GM06990 (cell line): ENCODE results near the genes CLSTN2, SLC25A36, RASA2 and RNF7.

- RRBS = no CpG with 5 or more reads among the region's 7 CpGs
These were observed 5.6 kb downstream of the FOXL2 start for GRCh38 chr3:138941273-138941740.

DNA sequence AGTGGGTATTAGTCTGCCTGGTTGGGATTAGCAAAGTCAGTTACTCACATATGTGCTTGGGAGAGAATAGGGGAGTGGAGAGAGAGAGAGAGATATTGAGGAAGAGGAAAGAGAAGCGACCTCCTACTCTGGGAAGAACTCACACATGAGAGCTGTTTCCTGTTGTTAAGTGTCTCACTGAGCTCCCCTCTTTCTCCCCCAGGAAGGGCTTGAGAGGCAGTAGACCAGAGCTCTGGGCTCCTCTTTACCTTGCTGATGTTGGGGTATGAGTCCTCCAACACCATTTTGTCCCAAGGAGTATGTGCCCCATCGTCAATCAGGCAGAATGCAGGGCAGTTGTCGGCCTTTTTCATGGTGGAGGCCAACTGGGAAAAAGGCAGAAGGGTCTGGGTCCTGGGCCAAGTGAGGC is 4.2 kb downstream of the FOXL2NB start:
- RRBS = no CpG with 5 or more reads among the region's 3 CpGs

- RRBS = no CpG with 5 or more reads among the region's 13 CpGs
These were observed 44.4 kb upstream of the MRPS22 start for GRCh38 chr3:139299306-139299930.

GRCh38 chr3:139447924-139448556 is 28.3 kb downstream of the RBP2 start:
- RRBS = no CpG with 5 or more reads among the region's 3 CpGs

GRCh38 chr3:139538381-139538721 is 1.2 kb downstream of the RBP1 start:
- RRBS = no CpG with 5 or more reads among the region's 4 CpGs

GRCh38 chr3:139934812-139935851 is at the start of gene CLSTN2:
Gene CLSTN2, plus strand, starts transcription at chr3:139935185.
- RRBS = 4% methylated on average over 36 of the region's 101 CpGs

- RRBS = no CpG with 5 or more reads among the region's 6 CpGs
These were observed 1.5 kb downstream of the CLSTN2 start for GRCh38 chr3:139936545-139936917.

DNA sequence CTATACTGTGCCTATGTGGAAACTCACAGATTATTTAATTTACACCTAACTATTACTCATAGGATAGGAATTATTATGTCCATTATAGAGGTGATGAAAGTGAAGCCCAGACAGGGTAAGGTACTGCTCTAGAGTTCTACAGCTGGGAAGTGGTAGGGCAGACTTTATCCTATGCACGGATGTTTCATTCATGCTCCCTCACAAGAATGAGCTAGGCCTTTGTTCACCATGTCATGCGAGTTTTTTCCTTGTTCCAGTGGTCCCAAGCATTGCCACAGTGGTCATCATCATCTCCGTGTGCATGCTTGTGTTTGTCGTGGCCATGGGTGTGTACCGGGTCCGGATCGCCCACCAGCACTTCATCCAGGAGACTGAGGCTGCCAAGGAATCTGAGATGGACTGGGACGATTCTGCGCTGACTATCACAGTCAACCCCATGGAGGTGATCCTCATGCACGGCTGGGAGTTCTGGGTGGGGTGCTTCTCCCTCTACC is 114.1 kb upstream of the TRIM42 start:
- RRBS = no CpG with 5 or more reads among the region's 10 CpGs

DNA sequence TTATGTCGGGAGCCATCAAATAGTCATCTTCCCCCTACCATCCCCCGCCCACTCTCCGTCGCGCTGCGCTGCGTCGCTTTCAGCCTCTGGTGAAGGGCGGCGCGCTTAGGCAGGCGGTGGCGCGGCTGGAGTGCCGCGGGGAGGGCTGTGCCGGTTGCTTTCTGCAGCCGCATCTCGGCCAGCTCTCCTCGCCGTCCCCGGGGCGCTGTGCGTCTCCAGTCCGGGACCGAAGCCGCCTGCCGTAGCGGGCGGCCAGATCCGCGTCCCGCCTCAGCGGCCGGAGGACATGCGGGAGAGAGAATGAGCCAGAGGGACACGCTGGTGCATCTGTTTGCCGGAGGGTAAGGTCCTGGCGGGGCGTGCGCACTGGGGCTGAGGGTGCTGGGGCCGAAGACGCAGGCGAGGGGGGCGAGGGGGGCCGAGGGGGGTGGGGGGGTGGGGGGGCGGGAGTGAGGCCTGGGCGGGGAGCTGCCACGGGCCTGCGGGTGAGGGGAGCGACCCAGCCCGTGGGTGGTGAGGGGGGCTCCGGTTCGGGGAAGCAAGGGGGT is at the start of gene SLC25A36:
TSS of gene SLC25A36 (plus strand) at position 82 of the 548 bp plus-strand sequence.
- RRBS = 3% methylated on average over 20 of the region's 54 CpGs

GRCh38 chr3:141243360-141243768 is 11.7 kb downstream of the PXYLP1 start:
- RRBS = no CpG with 5 or more reads among the region's 12 CpGs

DNA sequence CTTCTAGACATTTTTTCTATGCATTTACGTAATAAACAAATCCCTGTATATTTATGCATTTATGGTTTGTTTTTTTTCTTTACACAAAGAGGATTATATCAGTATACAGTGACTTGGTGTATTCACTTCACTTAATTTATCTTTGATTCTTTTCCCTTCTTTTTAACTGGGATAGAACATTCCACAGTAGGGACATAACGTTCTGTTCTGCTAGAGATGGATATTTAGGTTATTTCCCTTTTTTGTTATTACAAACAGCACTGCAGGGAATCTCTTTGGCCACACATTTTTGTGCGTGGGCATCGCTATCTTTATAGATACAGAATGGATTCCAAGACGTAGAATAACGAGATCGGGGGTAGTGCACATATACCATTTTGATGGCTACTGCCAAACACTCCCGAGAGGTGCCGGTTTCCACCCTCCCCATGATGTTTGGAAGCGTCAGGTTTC is 44.7 kb downstream of the PXYLP1 start:
- RRBS = no CpG with 5 or more reads among the region's 10 CpGs

GRCh38 chr3:141425898-141426286 is 57.6 kb downstream of the ZBTB38 start:
- RRBS = no CpG with 5 or more reads among the region's 3 CpGs

GRCh38 chr3:141444831-141445424 is 41.9 kb upstream of the RASA2 start:
- RRBS = 100% methylated on average over 1 of the region's 14 CpGs

GRCh38 chr3:141486612-141487477 is at the start of gene RASA2:
Gene RASA2, plus strand, starts transcription at chr3:141487027.
- RRBS = 3% methylated on average over 46 of the region's 92 CpGs

- RRBS = no CpG with 5 or more reads among the region's 5 CpGs
These were observed 33.8 kb downstream of the RASA2 start for GRCh38 chr3:141520394-141521257.

DNA sequence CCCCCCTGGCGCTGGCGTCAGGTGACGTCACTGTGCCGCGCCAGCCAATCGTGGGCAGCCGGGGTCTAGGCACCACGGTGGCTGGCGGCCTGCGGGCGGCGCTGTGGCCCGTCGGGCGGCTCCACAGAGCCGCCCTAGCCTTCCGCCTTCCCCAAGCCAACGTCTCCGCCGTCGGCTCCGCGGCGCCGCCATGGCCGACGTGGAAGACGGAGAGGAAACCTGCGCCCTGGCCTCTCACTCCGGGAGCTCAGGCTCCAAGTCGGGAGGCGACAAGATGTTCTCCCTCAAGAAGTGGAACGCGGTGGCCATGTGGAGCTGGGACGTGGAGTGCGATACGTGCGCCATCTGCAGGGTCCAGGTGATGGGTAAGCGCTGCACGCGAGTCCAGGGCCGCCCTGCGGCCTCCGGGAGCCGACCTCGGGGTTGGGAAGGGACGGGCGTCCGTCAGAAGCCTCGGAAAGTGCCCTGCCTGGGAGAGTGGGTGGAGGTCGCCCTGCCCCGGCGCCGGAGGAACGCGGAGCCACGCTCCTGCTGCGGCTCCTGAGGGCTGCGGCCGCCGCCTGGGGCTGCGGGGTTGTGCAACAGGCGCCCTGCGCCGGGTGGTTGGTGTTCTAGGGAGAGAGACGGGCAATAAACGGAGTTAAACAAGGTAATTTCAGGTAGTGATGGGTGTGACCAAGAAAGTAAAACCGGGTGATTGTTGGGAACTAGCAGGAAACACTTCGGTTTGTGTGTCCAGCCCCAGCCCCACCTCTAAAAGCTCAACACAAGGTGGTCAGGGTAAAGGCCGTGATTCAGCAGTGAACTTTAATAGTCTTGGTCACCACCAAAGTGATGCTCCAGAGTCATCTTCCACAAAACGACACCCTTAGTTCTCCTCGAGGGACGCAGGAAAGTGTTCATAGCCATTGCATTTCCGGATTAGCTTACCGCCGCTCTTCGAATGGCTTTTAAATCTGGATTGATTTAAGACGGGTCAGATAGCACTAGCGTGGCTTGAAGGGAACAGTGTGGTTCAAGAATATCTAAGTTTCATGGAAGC is at the start of gene RNF7:
TSS of gene RNF7 (plus strand) at position 147 of the 1,042 bp plus-strand sequence.
- RRBS = 3% methylated on average over 18 of the region's 79 CpGs

DNA sequence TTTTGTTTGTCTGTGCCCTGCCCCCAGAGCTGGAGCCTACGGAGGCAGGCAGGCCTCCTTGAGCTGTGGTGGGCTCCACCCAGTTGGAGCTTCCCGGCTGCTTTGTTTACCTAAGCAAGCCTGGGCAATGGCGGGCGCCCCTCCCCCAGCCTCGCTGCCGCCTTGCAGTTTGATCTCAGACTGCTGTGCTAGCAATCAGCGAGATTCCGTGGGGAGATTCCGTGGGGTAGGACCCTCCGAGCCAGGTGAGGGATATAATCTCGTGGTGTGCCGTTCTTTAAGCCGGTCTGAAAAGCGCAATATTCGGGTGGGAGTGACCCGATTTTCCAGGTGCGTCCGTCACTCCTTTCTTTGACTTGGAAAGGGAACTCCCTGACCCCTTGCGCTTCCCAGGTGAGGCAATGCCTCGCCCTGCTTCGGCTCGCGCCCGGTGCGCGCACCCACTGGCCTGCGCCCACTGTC is 613 bp upstream of the GRK7 start:
- RRBS = no CpG with 5 or more reads among the region's 27 CpGs

- RRBS = no CpG with 5 or more reads among the region's 3 CpGs
These were observed 201 bp downstream of the GRK7 start for GRCh38 chr3:141763451-141763767.

DNA sequence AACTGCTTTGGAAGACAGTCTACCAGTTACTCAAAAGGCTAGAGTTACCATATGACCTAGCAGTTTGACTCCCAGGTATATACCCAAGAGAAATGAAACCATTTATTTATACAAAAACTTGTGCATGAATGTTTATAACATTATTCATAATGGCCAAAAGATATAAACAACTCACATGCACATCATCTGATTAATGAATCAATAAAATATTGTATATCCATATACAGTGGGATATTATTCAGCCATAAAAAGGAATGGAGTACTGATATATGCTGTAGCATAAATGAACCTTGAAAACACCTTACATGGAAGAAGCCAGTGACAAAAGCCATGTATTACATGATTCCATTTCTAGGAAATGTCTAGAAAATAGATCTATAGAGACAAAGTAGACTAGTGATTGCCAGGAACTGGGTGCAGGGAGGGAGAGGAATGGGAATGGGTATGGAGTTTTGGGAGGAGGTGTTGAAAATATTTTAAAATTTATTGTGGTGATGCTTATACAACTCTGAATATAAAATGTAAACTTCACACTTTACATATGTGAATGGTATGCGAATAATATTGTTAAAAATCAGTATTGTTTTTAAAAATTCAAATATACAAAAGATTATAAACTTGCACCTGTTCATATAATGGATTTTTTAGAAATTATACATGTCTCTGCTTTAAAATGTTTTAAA is 22.4 kb downstream of the ATP1B3 start:
- RRBS = no CpG with 5 or more reads among the region's 1 CpG